AG08470 (cell line): ENCODE data around the gene HDAC9.

DNA sequence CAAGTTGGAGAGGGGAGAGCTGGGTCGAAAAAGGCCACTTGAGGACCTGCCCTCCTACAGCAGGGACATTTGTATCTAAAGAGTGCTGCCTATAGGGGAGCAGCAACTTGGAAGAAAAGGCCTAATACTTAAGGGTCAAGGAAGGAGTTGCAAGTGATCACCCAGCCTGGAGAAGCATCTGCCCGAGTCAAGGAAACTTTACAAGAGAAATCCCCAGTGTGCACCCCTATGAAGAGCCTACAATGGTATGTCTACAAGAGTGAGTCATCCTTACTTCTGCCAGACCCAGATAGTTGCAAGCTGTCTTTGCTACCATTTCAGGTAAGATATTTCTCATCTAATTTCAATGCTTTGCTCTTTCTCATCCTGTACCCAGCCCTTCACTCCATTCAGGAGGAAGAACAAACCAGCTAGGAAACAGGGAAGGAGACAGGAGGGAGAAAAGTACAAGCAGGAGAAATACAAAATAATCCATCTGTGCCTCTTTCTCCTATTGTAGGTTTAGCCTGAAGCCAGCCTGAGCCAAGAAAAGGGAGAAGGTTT lies 34.4 kb upstream of the AGR3 start:
- RRBS: no CpG with 5 or more reads among the region's 2 CpGs

- RRBS: no CpG with 5 or more reads among the region's 3 CpGs
These were observed 100.9 kb upstream of the AGR3 start for GRCh38 chr7:16982639-16983099.

DNA sequence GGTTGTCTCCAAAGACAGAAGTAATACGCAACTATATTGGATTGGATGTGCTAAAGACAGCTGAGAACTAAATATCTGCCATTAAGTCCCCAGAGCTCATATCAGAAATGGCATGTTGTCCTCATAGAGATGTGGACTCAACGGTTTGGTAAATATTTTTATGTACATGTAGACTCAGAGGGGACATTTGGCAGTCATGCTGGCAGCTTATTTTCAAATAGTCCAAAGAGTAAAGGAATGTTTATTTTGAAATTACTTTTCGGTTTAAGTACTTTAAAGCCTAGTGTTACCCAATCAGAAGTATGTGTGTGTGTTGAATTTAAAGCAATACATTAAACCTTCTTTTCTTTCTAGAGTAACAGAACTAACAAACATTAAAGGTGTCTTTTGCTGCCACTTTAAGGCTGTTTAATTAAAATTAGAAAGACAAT lies 113.6 kb upstream of the AHR start:
- RRBS: no CpG with 5 or more reads among the region's 3 CpGs

GRCh38 chr7:17233964-17235207 lies 64.1 kb upstream of the AHR start:
- RRBS: no CpG with 5 or more reads among the region's 12 CpGs

DNA sequence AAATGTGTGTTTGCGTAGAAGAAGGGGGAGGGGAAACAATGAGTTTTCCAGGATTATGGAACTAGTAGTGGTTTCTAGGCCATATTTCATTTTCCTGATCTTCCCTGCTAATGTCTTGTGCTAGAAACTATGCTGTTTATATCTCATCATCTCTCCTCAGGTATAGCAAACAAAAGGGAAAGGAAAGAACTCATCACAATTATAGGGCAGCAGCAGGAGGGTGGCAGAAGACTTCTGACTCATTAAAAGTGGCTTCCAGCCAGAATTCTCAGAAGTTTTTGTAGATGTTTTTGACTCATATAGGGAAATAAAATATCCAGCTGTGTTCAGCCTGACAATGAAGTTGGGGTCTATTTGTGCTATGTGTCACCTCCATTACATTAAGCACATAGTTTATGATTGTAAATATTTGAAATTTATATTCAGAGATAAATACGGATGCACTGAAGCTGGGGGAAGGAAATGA lies 6.5 kb downstream of the AHR start:
- RRBS: no CpG with 5 or more reads among the region's 2 CpGs

DNA sequence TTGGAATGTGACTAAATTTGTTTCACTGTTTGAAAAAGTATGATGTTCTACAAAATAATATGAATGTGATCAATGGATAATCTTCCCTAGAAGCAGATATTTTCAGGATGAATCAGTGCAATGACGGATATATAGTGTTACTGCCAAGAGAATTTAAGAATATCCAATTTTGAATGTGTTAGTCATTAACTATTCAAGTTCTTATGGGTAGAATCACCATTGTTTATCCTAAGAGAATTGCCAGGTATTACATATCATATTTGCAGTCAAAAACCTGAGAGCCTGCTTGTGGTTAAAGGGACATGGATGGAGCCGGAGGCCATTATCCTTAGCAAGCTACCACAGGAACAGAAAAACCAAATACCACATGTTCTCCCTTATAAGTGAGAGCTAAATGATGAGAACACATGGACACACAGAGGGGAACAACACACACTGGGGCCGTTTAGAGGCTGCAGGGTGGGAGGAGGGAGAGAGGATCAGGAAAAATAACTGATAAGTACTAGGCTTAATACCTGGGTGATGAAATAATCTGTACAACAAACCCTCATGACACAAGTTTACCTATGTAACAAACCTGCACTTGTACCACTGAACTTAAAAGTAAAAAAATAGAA lies 27.0 kb downstream of the AHR start:
- RRBS: no CpG with 5 or more reads among the region's 3 CpGs

- RRBS: no CpG with 5 or more reads among the region's 2 CpGs
These were observed 260.2 kb downstream of the AHR start for GRCh38 chr7:17558588-17559171.

- RRBS: no CpG with 5 or more reads among the region's 1 CpG
These were observed 8.1 kb downstream of the PRPS1L1 start for GRCh38 chr7:18019577-18020000.

- RRBS: 4% methylated on average over 36 of the region's 117 CpGs
These were observed 59.1 kb upstream of the PRPS1L1 start for GRCh38 chr7:18086420-18087445.

GRCh38 chr7:18294162-18294714 lies 201.3 kb upstream of the HDAC9 start:
- RRBS: no CpG with 5 or more reads among the region's 4 CpGs

GRCh38 chr7:18494997-18496099 lies at the start of gene HDAC9:
Gene HDAC9 (plus strand): TSS chr7:18495749.
- RRBS: no CpG with 5 or more reads among the region's 15 CpGs

DNA sequence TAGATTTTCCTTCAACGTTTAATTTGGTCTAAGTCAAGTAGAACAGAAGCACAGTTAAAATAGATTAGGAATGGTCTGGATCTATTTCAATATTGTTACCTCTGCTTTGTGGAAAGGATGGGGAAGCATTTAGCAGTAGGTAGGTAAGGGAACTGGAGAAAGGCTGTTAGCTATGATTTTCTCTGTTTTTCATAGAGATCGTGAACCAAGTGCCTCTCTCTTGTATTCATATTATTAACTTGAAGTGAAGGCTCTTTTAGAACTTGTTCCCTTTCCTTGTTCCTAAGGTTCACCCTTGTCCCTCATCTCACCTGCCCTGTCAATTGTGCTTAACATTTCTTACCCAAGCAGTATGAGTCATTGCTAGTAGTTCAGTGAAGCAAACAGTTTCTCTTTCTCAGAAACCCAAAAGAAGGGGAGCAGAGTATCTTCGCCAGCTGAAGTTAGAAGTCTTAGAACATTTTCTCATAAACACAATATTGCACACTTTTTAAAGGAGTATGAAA lies 12.8 kb downstream of the HDAC9 start:
- RRBS: no CpG with 5 or more reads among the region's 3 CpGs

- RRBS: no CpG with 5 or more reads among the region's 5 CpGs
These were observed 22.9 kb downstream of the HDAC9 start for GRCh38 chr7:18518393-18518878.

GRCh38 chr7:18812532-18812849 lies 304.9 kb downstream of the TWIST1 start:
- RRBS: no CpG with 5 or more reads among the region's 3 CpGs

GRCh38 chr7:19108076-19108393 lies 9.4 kb downstream of the TWIST1 start:
- RRBS: no CpG with 5 or more reads among the region's 9 CpGs

DNA sequence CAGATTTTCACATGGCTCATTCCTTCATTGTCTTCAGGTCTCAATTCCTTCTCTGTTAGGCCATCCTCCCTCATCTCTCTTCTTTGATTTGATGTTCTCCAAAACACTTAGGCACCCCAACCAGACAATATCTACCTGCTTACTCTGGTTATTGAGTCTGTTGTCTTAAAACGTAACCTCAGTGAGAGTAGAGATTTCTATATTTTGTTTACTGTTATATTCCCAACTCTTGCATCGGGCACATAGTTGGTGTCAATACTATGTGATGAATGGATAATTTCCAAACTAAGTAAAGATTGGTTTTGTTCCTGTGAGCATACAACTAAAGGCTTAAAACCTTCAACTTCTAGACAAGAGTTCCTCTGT lies 263.2 kb upstream of the FERD3L start:
- RRBS: no CpG with 5 or more reads among the region's 2 CpGs

- RRBS: no CpG with 5 or more reads among the region's 2 CpGs
These were observed 30.8 kb downstream of the ITGB8 start for GRCh38 chr7:20361231-20362142.

DNA sequence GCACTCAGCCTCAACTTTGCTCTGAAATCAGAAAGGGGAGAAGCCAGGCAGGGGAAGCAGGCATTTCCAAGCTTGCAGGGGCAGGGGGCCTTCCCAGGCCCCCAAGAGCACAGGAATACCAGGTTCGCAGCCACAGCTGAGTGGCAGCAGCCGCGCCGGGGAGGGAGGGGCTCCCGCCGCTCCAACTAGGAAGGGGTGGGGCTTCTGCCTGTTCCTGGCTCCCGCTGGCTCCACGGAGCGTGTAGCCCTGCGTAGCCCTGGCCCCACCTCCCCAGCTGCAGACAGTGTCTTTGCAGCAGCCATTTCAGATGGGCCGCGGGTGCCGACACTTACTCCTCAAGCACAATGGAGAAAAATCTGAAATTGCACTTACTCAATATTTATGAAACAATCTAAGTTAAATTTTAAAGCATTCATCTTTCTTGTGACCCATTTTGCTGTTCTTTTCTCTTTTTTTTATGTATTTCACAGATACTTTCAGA lies 54.9 kb upstream of the ABCB5 start:
- RRBS: no CpG with 5 or more reads among the region's 13 CpGs